Measurements from ENCODE around the genes SIGLEC6, ZNF701, ZNF468, ZNF160 and ZNF677.

DNA sequence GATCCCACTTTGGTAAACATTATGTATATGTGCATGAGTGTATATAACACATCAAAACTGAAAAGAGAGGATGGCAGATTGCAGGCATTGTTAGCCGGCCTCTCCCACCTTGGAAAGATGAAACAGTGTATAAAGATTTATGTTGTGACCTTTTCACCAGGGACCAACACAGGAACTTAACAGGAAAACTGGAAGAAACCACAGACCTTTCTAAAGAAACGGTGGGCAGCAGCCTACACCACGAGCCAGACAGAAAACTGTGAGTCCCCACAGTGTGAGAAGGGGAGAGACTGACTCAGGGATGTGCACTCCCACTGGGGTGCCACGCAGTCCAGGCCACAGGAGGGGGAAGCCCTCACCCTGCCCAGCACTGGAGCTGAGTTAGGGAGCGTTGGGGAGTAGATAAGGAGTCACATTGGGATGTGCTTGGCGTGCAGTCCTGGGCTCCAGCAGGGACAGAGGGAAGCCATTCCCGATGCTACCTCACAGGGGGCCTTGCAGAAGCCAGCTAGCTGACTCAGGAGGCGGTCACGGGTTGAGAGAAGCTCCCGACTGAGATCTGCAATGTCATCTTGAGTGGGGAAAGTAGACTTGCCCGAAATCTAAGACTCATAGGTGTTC is 17.5 kb downstream of the SIGLEC8 start:
- PRO-cap, result no peak
- RAMPAGE, long total RNA, 4 experiments, result no peak in any of the 4 experiments

DNA sequence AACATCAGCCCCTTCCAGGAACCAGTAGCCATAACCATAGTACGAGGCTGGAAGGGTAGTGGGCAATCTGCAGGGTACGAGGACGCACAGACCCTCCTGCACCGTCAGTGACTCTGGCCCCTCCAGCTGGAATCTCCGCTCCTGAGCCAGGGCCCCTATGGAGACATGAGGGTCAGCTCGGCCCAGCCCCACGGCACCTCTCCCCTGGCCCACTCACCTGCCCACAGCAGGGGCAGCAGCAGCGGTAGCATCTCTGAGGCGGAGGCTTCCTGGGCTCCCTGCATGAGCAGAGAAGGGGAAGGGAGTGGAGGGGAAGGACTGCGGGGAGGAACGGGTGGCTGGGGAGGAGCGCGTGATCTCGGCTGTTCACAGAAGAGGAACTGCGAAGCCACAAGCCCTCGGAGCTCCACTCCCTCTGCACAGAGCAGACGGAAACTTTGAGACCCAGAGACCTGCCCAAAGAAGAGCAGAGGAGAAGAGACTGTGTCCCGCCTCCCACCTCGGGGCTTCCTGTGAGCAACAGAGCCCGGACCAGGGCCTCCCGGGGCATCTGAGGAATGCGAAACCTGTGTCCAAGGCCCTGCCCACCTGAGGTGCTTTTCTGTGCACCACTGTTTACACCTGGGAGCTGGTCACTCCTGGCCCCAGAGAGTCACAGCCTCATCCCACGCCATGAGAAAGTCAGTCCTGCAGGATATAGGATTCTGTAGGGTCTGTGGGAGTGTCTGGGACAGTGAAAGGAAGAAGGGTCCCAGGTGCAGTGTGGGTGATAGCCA is at the start of gene SIGLEC6:
Gene SIGLEC6, minus strand, starts transcription at position 306 of the 776 bp plus-strand sequence.
- PRO-cap, result no peak
- RAMPAGE, long total RNA, 4 experiments, result no peak in any of the 4 experiments

- PRO-cap, result no peak
- RAMPAGE, long total RNA, 4 experiments, result no peak in any of the 4 experiments
Measured at GRCh38 chr19:51572328-51572739, 1.3 kb downstream of the ZNF175 start.

- PRO-cap, result no peak
- RAMPAGE, long total RNA, 4 experiments, result no peak in any of the 4 experiments
Measured at GRCh38 chr19:51647025-51647477, 426 bp upstream of the SIGLEC14 start.

DNA sequence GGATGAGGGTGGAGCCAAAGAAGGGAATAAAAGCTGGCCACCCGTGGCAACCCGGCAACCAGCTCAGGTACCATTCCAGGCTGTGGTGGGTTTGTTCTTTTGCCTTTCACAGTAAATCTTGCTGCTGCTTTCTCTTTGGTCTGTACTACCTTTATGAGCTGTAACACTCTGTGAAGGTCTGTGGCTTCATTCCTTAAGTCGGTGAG is 16.6 kb upstream of the SPACA6 start:
- PRO-cap, result no peak
- RAMPAGE, long total RNA, 4 experiments, result no peak in any of the 4 experiments

- PRO-cap, result no peak
- RAMPAGE, long total RNA, 4 experiments, result start-site peak on the plus strand in 2 of 4 experiments, at chr19:51690931-51691479 at its widest, 5 to 17 reads per replicate; start-site peak on the minus strand in 1 of 4 experiments, at chr19:51690822-51690843 at its widest, 6 reads per replicate
Measured at GRCh38 chr19:51690709-51691647, 2.2 kb upstream of the SPACA6 start.

- PRO-cap, result unidirectional peak, plus-strand start at chr19:51726459
- RAMPAGE, long total RNA, 4 experiments, result start-site peak on the plus strand in 2 of 4 experiments, at chr19:51726443-51726512 at its widest, 16 to 25 reads per replicate; start-site peak on the minus strand in 3 of 4 experiments, at chr19:51726068-51726235 at its widest, 6 to 100 reads per replicate
Measured at GRCh38 chr19:51725995-51726725, 2.4 kb upstream of the HAS1 start.

DNA sequence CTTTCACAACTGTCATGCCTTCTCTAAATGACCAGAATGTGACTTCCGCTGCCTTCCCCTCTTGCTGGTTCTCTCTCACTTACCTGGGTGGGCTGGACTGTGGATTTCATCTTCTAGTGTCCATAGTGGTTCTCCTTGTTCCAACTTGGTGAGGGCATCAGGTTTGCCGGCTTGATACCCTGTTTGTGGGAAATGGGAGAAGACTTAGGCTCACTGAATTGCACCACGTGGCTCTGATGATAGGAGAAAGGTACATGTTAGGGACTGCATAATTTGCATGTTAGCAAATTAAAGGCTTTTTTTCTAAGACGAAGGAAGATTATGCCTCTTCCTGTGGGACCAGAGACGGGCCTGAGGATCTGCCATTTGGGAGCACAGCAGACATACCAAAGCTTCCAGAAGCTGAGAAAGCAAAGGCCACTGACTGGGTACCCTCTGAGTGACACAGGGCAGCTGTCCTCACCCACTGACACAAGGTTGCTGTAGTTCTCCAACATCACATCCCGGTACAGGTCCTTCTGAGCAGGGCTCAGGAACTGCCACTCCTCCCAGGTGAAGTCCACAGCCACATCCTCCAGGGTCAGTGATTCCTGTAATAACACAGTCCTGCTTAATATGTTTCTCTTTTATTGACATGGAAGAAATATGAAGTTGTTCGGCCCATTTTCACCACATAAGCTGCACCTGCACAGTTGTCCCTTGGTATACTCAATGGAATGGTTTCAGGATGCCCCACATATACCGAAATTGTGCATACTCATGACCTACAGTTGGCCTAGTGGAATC is 8.2 kb downstream of the ZNF649 start:
- PRO-cap, result no peak
- RAMPAGE, long total RNA, 4 experiments, result no peak in any of the 4 experiments

GRCh38 chr19:51903730-51904739 is 782 bp downstream of the ZNF649 start:
- PRO-cap, result no peak
- RAMPAGE, long total RNA, 4 experiments, result no peak in any of the 4 experiments

DNA sequence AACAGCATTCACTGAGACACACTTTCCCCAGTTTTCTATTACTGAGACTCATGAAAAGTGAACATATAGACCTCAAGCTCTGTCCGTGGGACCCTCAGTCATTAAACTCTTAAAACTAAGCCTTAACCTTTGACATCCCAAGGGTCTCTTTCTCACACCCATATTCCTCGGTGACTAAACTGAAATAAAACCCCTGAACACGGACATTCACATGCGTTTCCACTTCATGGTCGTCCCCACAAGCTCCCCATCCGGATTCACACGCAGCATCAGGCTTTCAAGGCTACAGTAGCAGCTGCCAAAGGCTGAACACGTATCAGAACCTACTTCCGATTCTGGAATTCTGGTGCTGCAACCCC is 2.3 kb upstream of the ZNF350 start:
- PRO-cap, result no peak
- RAMPAGE, long total RNA, 4 experiments, result no peak in any of the 4 experiments

DNA sequence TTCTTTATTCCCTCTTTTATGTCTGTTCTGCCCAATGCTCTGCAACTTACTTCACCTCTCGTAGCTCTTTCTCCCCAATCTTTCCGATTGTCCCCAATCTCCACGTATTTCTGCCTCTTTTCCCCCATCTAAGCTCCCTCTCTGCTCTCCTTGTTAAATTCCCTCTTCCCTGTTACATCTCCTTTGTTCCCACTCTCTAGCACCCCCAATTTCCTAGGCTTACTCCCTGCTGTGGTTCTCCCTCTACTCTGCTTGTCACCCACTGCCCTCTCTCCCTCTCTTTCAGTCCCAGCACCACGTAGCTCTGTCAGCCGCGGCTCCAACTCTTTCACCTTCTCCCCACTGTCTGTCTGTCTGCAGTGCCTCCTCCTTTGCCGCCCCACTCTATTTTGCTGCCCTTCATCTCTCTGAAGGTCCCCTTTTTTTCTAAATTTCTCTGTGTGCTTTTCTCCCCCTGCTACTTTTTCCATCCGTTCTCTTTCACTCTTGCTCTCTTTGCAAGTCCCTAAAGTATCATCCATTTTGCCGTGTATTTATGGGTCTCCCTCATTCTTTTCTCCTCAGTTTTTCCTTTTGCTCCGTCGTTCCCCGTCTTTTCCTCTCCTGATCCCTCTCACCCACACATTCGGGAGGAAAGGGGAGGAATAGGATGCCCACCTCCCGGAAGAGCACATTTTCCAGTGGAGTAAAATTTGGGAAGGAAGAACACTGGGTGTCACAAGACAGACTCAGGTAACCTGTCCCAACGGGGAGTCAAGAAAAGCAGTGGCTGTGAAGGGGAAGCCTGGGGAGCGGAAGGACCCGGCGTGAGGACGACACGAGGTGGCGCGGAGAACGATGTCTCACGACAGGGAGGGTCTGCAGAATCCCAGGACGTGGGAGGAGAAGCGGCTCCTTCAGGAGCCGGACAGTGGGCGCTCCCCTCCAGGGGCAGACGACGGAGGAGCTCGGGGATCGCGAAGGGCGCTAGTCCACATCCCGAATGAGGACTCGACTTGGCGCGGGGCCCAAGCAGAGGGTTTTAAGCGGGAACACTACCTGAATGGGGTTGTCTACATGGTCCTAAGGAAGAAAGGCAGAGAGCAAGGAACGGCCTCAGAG is 779 bp downstream of the ZNF841 start:
- PRO-cap, result no peak
- RAMPAGE, long total RNA, 4 experiments, result no peak in any of the 4 experiments

DNA sequence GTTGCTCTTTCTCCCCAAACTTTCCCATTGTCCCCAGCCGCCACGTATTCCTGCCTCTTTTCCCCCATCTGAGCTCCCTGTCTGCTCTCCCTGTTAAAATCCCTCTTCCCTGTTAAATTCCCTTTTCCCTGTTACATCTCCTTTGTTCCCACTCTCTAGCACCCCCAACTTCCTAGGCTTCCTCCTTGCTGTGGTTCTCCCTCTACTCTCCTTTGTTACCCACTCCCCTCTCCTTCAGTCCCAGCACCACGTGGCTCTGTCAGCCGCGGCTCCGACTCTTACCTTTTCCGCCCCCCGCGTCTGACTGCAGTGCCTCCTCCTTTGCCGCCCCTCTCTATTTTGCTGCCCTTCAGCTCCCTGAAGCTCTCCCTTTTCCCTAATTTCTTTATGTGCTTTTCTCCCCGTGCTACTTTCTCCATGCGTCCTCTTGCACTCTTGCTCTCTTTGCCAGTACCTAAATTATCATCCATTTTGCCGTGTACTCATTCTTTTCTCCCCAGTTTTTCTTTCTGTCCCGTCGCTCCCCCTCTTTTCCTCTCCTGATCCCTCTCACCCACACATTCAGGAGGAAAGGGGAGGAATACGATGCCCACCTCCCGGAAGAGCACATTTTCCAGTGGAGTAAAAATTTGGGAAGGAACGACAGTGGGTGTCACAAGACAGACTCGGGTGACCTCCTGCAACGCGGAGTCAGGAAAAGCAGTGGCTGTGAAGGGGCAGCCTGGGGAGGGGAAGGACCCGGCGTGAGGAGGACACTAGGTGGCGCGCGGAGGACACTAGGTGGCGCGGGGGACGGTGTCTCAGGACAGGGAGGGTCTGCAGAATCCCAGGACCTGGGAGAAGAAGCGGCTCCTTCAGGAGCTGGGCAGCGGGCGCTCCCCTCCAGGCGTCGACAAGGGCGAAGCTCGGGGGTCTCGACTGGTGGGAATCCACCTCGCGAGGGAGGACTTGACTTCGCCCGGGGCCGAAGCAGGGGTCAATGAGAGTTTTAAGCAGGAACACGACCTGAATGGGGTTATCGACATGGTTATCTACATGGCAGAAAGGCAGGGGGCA is 788 bp downstream of the ZNF616 start:
- PRO-cap, result no peak
- RAMPAGE, long total RNA, 4 experiments, result start-site peak on the minus strand in 1 of 4 experiments, centred at position 670 of the sequence, 8 reads per replicate

DNA sequence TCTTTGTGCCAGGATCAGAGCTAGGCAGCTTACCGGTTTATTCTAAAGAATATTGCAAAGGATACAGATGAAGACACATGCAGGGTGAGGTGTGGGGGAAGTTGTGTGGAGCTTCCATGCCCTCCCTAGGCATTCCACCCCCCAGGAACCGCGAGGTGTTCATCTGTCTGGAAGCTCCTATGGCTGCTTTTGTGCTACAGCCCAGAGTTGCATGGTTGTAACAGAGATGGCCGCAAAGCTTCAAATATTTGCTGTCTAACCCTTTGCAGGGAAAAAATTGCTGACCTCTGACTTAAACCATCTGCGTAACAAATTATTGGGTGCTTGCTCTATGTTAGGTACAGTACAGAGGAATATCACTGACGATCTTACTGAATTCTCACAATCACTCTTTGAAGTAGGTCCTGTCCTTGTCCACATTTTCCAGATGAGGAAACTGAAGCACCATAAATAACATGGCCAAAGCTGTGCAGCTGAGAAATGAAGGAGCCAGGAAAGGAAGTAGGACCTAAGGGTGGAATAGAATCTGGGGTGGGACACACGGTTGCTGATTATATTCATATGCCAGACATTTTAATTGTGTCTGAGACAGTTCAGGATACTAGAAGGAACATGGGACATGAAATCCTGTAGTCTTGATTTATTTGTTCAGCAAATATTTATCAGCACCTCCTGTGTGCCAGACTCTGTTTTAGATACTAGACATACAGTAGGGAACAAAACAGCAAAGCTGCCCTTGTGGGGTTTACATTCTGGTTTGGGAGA is 3.1 kb downstream of the PPP2R1A start:
- PRO-cap, result no peak
- RAMPAGE, long total RNA, 4 experiments, result no peak in any of the 4 experiments

GRCh38 chr19:52390948-52391450 is 6.7 kb upstream of the ZNF528 start:
- PRO-cap, result no peak
- RAMPAGE, long total RNA, 4 experiments, result no peak in any of the 4 experiments

DNA sequence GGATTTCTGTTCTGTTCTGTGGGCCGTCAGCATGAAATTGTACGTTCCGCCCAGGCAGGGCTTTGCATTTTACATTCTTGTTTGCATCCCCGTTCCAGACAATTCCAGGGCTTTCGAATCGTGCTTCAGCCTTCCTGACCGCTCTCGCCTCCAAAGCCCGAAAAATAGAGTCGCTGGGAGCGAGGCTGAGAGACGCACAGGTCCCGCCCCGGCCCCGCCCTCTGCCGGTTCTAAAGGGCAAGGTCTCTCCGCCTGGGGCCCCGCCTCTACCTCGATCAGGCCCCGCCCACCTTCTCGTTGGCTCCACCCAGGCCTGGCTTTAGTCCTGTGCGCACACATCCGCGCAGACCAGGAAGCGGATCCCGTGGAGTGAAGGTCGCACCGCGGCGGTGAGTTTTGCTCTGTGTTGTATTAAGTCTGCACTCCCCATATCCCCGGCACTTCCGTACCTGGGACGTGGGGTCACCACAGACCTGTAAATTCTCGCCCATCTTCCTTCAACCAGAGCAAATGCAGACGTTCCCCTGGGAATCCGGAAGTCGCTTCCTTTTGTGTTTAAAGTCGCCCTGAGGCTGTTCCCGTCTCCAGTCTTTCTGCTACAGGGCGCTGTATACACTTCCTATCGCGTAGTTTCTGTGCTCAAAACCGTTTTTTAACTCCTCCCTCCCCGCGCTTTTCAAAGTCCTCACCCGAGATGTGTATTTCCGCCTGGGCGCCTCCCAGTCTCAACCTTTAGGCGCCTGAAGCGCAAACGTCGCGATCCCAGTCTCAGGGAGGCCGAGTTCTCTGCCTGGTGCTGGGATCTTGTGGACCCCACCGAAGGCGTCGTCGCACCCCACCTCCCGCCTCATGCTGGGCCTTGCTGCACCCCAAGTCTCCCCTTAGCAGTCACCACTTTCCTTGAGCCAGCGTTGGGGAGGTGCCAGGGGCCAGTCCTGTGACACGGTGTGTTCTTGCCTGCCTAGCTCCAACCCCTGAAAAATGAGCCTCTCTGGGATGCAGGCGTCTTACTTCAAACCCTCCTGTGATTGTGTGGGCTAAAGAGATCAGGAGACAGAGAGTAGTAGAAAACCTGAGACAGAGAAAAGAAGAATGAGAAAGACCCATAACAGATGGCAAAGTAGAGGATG is at the start of gene ZNF701:
Gene ZNF701, plus strand, starts transcription at position 346 of the 1,130 bp plus-strand sequence.
- PRO-cap, result unidirectional peak, plus-strand start at position 346 of the sequence
- RAMPAGE, long total RNA, 4 experiments, result start-site peak on the plus strand in 2 of 4 experiments, centred at positions 349 to 355 of the sequence, 67 to 217 reads per replicate

GRCh38 chr19:52600664-52601646 is 30.9 kb downstream of the ZNF701 start:
- PRO-cap, result no peak
- RAMPAGE, long total RNA, 4 experiments, result no peak in any of the 4 experiments

- PRO-cap, result unidirectional peak, minus-strand start at chr19:52857619
- RAMPAGE, long total RNA, 4 experiments, result start-site peak on the minus strand in 3 of 4 experiments, at chr19:52857593-52857629 at its widest, 62 to 68 reads per replicate
Measured at GRCh38 chr19:52857434-52858261, at the start of gene ZNF468. TSS of gene ZNF468 (minus strand) at chr19:52857619.

DNA sequence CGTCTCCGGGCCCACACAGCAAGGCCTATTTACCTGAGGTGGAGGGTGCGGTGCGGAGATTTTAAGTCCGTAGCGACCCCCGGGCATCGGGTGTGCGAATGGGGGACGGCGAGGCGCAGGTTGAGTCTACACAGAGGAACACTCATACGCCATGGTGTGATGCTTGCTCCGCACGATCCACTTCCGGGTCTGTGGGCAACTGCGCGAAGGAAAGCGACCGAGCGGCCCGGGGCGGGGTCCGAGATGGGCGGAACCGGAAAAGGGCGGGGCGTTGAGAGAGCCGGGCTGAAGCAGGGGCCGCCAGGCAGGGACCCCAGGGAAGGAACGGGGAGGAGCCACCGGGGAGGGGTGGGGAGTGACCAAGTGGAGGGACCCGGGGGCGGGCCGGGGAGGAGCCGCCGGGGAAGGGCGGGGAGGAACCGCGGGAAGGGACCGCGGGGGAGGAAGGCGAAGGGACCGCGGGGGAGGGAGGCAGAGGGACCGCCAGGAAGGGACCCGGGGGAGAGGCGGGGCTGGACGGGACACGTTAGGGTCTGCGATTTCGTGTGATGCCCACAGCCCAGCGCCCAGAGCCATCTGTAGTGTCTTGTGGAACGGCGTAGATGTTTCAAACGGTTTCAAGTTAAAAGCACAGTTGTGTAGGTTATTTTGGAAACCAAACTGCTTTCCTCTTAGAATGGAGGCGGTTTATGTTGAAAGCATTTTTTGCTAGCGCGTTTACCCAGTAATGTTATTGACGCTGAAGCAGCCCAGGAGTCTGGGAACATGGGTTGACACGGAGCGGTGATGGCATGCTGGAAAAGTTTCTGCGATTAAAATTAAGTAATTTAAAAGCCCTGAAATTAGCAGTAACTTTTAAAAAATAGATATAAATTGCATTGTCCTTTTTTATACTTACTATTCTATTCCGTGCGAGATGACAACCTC is at the start of gene ZNF160:
Gene ZNF160, minus strand, starts transcription at position 191 of the 927 bp plus-strand sequence.
- PRO-cap, result bidirectional peak, plus-strand start at position 406 of the sequence, minus-strand start at position 191 of the sequence
- RAMPAGE, long total RNA, 4 experiments, result start-site peak on the minus strand in 3 of 4 experiments, centred at positions 175 to 177 of the sequence, 64 to 306 reads per replicate

GRCh38 chr19:53254384-53255364 is at the start of gene ZNF677:
TSS of gene ZNF677 (minus strand) at chr19:53254873.
- PRO-cap, result no peak
- RAMPAGE, long total RNA, 4 experiments, result start-site peak on the minus strand in 4 of 4 experiments, at chr19:53254852-53254876 at its widest, 57 to 181 reads per replicate

GRCh38 chr19:53435606-53436512 is 4.1 kb downstream of the ZNF761 start:
- PRO-cap, result no peak
- RAMPAGE, long total RNA, 4 experiments, result no peak in any of the 4 experiments

All from omental fat pad (tissue), 4 donors.